ENCODE data around the genes SERPINA12 and SERPINA3.

GRCh38 chr14:94378110-94379087 is 10.0 kb downstream of the SERPINA1 start:
- PRO-cap, 3 experiments, result no peak in any of the 3 experiments
- RAMPAGE, long total RNA, 4 experiments, result no peak in any of the 4 experiments
- RRBS, result no CpG with 5 or more reads among the region's 18 CpGs

DNA sequence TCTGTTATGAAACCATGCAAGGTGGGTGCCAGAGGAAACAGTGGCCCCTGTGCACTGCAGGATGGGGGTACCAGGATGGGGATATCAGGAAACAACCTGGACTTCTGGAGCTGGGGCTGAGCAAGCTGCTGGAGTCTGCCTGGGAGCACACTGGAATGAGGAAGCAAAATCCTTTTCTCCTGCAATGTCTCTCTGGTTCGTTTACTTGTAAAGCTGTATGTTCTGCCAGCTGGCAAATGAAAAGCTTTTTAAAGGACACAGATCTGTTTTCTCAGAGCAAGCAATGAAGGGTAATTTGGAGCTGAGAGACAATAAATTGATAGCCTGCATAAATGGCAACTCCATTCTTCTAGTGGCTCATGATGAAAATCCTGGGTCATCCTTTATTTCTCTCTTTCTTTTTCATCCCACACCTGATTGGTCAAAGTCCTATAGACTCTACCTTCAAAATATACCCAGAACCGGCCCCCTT is 23.3 kb upstream of the SERPINA1 start:
- PRO-cap, 3 experiments, result no peak in any of the 3 experiments
- RAMPAGE, long total RNA, 4 experiments, result no peak in any of the 4 experiments
- RRBS, result no CpG with 5 or more reads among the region's 2 CpGs

- PRO-cap, 3 experiments, result no peak in any of the 3 experiments
- RAMPAGE, long total RNA, 4 experiments, result no peak in any of the 4 experiments
- RRBS, result no CpG with 5 or more reads among the region's 10 CpGs
These were observed 4.7 kb downstream of the SERPINA11 start for GRCh38 chr14:94447763-94448513.

DNA sequence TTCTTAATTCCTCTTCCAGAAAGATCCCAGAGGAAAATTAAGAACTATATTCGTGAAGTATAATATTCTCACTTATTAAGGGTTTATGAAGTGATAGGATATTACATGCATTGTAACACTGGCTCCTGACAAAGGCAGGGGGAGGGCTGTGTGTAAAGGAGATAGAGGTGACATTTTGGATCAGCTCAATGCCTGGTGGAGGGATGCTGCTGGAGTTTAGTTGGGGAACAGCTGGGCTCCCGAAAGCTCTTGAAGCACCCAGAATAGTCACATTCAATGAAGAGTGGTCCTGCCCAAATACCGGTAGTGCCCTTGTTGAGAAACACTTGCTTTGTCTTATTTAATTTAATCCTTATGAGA is 748 bp downstream of the SERPINA11 start:
- PRO-cap, 3 experiments, result no peak in any of the 3 experiments
- RAMPAGE, long total RNA, 4 experiments, result no peak in any of the 4 experiments
- RRBS, result no CpG with 5 or more reads among the region's 3 CpGs

- PRO-cap, 3 experiments, result no peak in any of the 3 experiments
- RAMPAGE, long total RNA, 4 experiments, result no peak in any of the 4 experiments
- RRBS, result no CpG with 5 or more reads among the region's 3 CpGs
These were observed at the start of gene SERPINA12 for GRCh38 chr14:94509326-94509644. Gene SERPINA12 (minus strand): TSS chr14:94509469.

DNA sequence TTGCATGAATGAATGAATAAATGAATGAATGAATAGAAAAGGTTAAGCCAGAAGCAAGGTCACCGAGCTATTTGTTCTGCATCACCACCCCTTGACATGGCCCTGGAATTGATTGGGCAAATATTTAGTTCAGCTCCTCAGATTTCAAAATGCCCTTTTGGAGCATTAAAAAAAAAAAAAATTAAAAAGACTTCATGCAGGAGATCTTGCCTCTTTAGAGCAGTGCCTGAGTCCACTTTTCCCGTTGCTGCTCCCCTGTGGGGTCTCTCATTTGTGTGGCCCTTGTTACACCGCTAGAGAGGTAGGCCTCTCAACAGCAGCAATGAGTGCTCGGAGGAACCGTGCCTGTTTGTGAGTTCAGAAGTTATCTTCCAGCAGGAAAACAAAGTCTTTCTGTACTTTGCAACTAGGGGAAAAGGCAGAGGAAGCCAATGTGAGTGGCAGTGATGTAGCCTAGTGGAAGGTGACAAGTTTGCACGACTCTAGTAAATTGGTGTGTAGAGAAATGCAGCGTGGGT is 8.3 kb upstream of the SERPINA5 start:
- PRO-cap, 3 experiments, result no peak in any of the 3 experiments
- RAMPAGE, long total RNA, 4 experiments, result no peak in any of the 4 experiments
- RRBS, result no CpG with 5 or more reads among the region's 7 CpGs

GRCh38 chr14:94612000-94612634 is at the start of gene SERPINA3:
Gene SERPINA3 (plus strand): TSS chr14:94612391.
- PRO-cap, 3 experiments, result peak in 3 of 3 experiments; most common plus-strand start chr14:94612391 (in 3); most common minus-strand start chr14:94612280 (in 1)
- RAMPAGE, long total RNA, 4 experiments, result start-site peak on the plus strand in 1 of 4 experiments, at chr14:94612389-94612403 at its widest, 544 reads per replicate
- RRBS, result no CpG with 5 or more reads among the region's 4 CpGs

- PRO-cap, 3 experiments, result no peak in any of the 3 experiments
- RAMPAGE, long total RNA, 4 experiments, result no peak in any of the 4 experiments
- RRBS, result no CpG with 5 or more reads among the region's 12 CpGs
These were observed 118.2 kb upstream of the GSC start for GRCh38 chr14:94888092-94888472.

DNA sequence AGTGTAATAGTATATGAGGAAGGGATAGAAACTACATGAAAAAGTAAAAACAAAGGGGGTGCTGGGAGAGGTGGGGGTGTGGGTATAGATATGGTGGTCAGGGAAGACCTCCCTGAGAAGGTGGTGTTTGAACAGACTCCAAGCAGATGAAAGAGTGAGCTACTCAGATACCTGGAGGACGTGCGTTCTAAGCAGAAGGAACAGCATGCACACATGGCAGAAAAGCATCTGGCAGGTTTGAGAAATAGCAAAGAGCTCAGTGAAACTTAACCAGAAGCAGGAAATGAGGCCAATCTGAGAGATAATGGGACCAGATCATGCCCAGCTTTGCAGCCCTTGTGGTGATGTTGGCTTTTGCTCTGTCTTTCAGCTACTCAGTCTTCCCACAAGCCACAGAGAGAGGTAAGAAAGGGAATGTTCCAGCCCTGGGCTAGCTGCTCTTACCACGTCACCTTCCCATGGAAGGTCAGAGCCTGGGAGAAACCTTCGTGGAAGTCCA is 176.3 kb upstream of the GSC start:
- PRO-cap, 3 experiments, result no peak in any of the 3 experiments
- RAMPAGE, long total RNA, 4 experiments, result no peak in any of the 4 experiments
- RRBS, result no CpG with 5 or more reads among the region's 4 CpGs

- PRO-cap, 3 experiments, result no peak in any of the 3 experiments
- RAMPAGE, long total RNA, 4 experiments, result no peak in any of the 4 experiments
- RRBS, result no CpG with 5 or more reads among the region's 4 CpGs
These were observed 15.2 kb downstream of the DICER1 start for GRCh38 chr14:95141952-95142623.

DNA sequence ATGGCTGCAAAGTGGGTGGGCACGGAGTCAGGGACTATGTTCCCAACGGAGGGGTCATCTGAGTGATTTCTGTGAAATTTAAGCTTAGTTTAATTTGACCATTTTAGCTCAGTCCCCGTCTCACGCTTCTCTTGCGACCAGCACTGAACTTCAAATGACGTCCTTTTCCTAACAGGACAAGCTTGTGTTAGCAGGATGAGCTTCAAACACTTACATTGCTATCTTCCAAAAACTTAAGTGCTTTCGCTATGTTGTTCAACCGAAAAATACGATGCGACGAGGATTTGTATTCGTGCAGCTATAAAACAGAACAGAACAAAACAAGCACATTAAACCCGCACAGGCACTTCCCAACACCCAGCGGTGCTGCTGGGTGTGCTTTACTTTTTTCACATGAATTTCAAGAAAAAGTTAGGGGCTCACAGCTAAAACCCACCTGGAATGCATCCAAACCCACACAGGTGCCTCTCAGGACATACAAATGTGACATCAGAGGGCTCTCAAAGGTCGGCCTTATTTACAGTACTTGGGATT is 64.2 kb upstream of the DICER1 start:
- PRO-cap, 3 experiments, result no peak in any of the 3 experiments
- RAMPAGE, long total RNA, 4 experiments, result no peak in any of the 4 experiments
- RRBS, result no CpG with 5 or more reads among the region's 15 CpGs

DNA sequence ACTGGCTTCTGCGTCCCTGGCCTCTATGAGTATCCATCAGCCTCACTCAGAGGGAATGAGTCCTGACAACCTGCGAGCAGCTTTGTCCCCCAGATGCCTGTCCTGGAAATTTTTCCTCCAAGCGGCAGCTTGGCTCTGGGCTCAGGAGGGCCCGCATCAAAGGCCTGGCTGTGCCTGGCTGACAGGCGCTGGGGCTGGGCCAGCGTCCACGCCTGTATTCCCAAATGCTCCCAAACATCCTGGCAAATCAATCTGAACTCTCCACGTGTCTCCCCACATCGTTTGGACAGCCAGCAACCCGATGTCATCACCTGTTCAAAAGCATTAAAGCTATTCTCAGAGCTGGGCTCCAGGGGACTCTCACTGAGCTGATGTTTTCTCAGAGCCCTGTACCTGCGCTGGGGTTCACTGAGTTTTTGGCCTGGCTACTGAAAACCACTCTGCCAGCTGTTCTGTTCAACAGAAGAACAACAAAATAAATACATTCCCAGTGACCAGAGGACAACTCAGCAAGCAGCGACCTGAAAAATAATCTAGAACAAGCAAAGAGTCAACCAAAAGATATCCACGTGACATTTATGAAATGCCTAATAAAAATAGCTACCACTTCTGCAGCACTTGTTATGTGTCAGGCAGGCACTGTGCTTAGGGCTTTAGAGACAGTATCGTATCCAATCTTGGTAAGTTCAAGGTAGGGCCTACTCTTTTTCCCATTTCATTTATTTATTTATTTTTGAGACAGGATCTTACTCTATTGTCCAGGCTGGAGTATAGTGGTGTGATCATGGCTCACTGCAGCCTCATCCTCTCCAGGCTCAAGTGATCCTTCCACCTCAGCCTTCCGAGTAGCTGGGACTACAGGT is 57.6 kb downstream of the CLMN start:
- PRO-cap, 3 experiments, result no peak in any of the 3 experiments
- RAMPAGE, long total RNA, 4 experiments, result no peak in any of the 4 experiments
- RRBS, result no CpG with 5 or more reads among the region's 15 CpGs

GRCh38 chr14:95288941-95289418 is 30.7 kb downstream of the CLMN start:
- PRO-cap, 3 experiments, result no peak in any of the 3 experiments
- RAMPAGE, long total RNA, 4 experiments, result no peak in any of the 4 experiments
- RRBS, result no CpG with 5 or more reads among the region's 4 CpGs

DNA sequence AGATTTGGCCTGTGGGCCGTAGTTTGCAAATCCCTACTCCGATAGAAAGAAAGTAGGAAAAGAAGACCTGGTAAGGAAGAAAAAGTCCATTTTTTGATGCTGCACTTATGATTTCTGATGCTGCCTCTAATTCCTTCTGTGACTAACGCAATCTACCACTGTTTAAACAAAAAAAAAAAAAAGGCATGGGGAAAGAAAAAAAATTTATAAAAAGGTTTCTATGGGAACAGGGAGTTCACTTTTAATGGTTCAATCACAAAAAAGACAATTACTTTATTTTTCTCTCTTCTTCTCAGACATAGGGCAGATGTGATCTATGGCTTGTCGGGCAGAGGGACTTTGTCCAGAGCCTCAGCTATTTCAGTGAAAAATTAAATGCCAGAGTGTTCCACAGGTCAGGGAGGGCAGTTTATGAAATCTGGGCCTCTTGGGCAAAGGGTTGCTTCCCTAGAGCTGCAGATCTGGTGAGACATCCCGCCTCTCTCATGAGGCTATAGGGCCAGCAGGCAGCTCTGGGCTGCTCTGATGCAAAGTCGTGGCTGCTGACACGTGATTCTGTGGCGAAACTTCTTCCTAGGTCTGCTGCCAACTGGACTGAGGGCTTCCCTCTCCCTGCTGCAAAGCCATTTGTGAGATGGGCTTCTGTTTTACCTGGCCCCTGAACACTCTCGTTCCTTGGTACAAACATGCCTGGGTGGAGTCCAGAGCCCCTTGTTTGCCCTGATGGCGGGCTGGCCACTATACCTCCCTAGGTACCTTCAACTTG is 6.1 kb downstream of the CLMN start:
- PRO-cap, 3 experiments, result peak in 2 of 3 experiments; most common minus-strand start position 463 of the sequence (in 1)
- RAMPAGE, long total RNA, 4 experiments, result no peak in any of the 4 experiments
- RRBS, result no CpG with 5 or more reads among the region's 10 CpGs

- PRO-cap, 3 experiments, result no peak in any of the 3 experiments
- RAMPAGE, long total RNA, 4 experiments, result no peak in any of the 4 experiments
- RRBS, result no CpG with 5 or more reads among the region's 4 CpGs
These were observed 29.5 kb downstream of the SYNE3 start for GRCh38 chr14:95486939-95487301.

DNA sequence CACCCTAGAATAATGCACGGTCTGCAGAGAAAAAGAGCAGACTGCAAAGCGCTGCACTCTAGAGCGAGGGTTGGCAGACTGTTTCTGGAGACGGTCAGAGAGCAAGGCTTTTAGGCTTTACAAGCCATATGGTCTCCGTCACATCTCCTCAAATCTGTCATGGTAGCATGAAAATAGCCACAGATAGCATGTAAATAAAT is 19.0 kb downstream of the SYNE3 start:
- PRO-cap, 3 experiments, result no peak in any of the 3 experiments
- RAMPAGE, long total RNA, 4 experiments, result no peak in any of the 4 experiments
- RRBS, result no CpG with 5 or more reads among the region's 5 CpGs

DNA sequence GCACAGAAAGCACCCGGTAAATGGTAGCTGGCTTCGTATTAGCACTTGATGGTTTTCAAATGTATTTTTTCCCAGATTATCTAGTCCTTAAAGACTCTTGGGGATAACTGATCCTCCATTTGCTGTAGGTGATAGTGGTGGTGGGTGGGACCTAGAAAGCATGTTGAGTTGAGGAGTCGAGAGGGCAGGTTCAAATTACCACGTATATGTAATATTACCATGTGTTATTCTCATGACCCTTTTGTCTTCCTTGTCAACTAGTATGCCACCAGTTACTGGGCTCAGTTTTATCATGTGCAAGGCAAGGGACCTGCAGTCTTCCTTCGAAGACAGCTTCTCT is 1.8 kb downstream of the GLRX5 start:
- PRO-cap, 3 experiments, result no peak in any of the 3 experiments
- RAMPAGE, long total RNA, 4 experiments, result no peak in any of the 4 experiments
- RRBS, result no CpG with 5 or more reads among the region's 5 CpGs

DNA sequence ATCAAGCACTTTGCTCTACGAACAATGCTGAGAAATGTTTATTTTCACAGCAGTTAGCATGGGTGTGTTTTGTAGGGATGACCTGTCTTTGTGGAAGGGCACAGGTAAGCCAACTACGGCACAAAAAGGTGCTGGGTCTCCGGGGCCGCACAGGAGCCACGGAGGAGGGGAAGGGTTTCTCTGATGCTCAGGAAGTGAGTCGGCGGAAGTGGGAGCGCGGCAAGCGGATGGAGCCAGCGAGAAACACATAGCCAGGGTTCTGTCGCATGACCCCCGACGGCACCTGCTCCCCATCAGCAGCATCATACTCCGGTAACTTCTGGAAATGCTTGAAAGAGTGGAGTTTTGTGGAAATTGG is 65.5 kb upstream of the TCL1B start:
- PRO-cap, 3 experiments, result no peak in any of the 3 experiments
- RAMPAGE, long total RNA, 4 experiments, result no peak in any of the 4 experiments
- RRBS, result no CpG with 5 or more reads among the region's 15 CpGs

- PRO-cap, 3 experiments, result no peak in any of the 3 experiments
- RAMPAGE, long total RNA, 4 experiments, result no peak in any of the 4 experiments
- RRBS, result no CpG with 5 or more reads among the region's 8 CpGs
These were observed 9.8 kb downstream of the TCL1B start for GRCh38 chr14:95695894-95696526.

- PRO-cap, 3 experiments, result no peak in any of the 3 experiments
- RAMPAGE, long total RNA, 4 experiments, result no peak in any of the 4 experiments
- RRBS, result no CpG with 5 or more reads among the region's 14 CpGs
These were observed 51.2 kb downstream of the C14orf132 start for GRCh38 chr14:96090120-96090928.

Data from adrenal gland (tissue), 7 donors.